ENCODE measurements around a stretch of chr6.

DNA sequence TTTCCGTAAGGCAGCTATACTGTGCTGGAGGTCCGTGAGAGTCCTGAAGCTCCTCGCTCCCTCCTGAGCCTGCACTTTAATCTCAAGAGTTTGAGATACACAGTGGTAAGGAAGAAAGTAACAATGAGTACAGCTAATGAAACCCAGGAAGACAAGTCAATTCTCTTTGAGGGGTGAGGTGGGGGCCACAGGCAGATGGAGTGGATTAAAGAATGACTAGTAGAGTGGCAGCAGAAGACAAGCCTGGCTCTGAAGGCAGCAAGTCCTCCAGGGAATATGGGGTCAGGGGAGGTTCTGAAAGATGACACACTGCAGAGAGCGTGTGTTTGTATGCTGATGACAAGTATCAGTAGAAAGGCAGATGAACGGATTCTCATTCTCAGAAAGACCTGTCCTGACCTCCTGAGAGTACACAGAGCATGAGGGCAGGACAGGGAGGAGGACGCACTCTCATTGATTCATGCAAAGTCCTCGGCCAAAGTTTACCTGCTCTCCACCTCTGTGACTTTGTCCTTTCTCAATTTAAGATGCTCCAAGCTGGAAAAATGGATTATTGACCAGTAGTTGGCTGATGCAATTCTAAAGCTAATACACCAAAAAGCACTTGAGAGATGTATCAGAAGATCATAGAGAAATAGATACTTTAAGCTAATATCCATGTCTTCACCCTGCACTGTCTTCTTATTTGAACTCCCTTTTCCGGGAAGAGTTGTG, 156.7 kb downstream of the LPA start:
- PRO-cap, 2 experiments, result no peak in any of the 2 experiments

DNA sequence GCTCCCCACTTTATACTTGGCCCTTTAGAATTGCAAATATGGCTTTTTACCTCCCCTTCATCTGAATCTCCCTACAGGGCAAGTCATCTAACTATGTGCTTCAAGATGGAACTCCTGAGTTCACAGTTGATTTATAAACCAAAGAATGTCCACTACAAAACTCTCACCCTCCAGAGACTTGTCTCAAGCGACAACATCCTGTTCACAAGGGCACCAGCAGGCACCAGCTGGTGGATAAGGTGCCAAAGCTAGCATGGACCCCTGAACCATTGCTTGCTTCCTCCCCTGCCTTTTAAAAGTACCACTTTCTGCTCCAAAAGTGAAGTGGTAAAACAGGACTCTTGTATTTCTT, 154.5 kb downstream of the LPA start:
- PRO-cap, 2 experiments, result no peak in any of the 2 experiments

DNA sequence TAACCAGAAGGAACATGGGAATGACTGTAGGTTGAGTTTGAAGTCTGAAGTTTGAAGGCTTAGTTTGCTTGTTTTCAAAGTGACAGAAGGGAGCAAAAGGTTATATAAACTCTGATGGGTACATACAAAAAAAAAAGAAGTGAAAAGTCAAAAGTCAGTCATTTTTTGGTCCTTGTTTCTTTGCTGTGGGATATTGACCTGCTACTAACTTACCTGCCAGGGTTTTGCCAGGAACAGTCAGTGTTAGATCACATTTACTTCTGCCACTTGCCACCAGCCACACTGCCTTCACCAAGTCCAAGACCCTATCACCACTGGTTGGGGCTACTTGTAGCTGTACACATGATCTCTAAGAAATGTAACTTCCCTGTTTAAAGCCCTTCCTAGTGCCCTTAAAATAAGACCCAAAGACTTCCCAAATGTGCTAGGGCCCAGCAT, 7.0 kb downstream of the PLG start:
- PRO-cap, 2 experiments, result no peak in any of the 2 experiments

GRCh38 chr6:161077945-161078741, 86.6 kb downstream of the MAP3K4 start:
- PRO-cap, 2 experiments, result no peak in any of the 2 experiments

DNA sequence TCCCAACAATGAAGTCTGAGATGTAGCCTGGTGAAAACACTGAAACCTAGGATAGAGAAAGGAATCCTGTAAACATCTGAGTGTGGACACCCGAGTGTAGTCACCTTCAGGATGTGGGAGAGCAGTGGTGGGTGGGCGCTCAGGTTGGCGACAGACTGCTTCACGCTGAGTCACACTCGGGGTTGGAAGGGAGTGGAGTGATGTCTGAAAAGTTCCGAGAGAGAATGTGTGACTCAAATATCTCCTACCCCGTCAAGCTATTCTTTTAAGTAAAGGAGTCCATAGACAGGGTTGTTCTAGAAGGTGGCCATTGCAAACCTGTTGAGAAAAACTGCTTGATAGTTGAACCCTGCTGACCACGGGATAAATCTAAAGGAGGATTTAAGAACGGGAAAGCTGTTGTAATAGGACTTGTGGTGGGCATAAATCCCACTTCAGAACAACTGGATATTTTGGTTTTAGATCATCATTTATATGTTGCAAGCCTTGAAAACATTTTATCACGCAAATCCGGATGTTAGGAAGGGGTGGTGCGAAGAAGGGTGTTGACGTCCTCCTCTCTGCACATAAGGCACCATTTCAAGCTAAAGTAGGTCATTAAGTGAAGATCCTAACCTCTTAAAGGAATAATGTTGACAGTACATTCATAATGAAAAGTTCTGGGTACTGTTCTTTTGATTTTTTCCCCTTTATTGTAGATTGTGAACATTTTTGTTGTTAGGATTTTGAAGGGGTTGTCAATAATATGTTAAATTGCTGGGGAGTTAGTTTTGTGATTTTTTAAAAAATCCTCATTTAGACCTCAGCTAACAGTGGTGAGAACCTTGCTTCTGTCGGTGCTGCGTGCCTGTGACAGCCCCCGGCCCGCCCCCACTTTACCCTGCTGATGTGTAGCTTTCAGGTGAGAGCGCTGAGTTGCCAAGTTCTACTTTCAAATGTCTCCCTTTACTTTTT, 88.6 kb downstream of the MAP3K4 start:
- PRO-cap, 2 experiments, result peak in 2 of 2 experiments; most common plus-strand start position 597 of the sequence (in 2); most common minus-strand start position 126 of the sequence (in 2)

DNA sequence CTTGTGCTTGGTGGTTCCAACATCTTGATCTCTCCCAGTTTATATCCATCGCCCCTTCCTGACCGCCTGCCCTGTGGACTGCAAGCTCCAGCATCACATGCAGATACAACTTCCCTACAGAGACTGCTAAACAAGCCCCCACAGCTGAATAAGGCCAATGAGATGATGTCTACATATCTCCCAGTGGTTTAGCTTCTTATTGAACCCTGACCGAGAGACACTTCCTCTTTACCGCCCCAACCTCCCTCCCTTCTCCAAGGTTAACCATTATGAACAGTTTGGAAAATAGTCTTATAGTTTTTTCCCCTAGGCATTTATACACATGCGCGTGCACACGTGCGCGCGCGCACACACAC, 103.8 kb downstream of the AGPAT4 start:
- PRO-cap, 2 experiments, result no peak in any of the 2 experiments

DNA sequence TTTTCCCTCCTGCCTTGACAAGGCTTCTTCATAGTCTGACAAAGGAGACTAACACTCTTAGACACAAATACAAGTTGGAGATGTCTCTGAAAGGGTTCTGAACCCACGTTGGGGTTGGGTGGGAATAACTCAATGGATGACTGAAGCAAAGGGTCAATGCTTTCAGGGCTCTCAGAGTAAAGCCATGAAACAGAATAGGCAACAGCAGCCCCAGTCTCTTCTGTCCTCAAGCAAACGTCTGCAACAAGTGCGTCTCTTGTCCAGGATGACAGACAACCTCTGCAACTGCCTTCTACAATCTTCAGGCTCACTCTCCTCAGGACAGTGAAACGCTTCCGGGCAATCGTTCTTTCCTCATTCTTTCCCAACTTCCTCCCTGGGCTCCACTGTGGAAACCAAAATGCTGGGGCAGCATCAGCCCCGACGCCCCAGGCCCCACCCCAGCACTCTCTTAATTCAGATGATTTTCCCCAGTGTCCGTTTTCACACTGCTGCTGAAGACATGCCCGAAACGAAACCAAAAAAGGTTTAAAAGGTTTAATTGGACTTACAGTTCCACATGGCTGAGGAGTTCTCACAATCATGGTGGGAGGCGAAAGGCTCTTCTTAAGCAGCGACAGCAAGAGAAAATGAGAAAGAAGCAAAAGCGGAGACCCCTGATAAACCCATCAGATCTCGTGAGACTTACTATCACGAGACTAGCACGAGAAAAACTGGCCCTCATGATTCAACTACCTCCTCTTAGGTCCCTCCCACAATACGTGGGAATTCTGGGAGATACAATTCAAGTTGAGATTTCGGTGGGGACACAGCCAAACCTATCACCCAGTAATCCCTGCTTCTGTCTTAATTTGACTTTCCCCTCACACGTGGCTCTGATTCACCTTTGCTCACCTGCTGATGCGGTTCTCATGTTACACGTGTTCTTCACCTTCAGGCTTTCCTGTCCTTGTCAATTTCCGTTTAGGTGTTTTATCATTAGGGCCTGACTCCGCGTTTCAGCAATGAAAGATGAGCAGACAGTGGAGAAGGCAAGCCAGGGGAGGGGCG, 57.4 kb downstream of the AGPAT4 start:
- PRO-cap, 2 experiments, result no peak in any of the 2 experiments

DNA sequence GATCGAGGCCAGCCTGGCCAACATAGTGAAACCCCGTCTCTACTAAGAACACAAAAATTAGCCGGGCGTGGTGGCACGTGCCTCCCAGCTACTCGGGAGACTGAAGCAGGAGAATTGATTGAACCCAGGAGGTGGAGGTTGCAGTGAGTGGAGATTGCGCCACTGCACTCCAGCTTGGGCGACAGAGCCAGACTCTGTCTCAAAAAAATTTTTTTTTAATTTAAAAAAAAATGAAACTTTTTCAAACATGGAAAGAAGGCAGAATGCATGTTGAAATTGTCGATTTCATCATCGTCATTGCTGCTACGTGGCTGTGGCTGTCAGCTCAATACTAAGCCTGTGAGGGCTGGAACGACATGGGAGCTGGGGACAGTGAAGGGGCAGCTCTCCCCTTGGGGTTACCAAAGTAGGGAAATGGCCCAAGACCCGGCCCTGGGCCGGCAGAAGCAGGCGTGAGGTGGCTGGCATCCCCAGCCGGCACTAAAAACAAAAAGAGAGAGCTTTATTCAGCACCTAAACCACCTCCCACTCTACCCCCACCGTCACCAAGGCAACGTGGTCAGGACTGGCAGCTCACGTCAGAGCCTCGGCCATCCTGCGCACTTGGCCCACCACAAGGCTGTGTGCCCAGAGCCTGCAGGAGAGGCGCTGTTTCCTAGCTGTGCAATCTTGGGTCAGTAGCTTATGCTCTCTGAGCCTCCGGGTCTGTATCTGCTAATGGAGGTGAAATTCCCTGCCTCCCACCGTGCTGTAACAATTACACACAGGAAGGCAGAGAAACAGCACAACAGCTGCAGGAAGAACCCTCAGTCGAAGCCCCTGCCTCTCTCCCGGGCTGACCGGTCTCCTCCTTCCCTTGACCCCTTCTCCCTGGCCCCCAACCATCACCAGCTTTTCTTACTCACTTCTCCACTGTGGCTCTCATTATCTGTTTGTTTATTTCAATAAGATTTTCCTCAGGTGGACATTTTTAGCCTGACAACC, 30.7 kb downstream of the AGPAT4 start:
- PRO-cap, 2 experiments, result peak in 1 of 2 experiments; most common plus-strand start position 677 of the sequence (in 1); most common minus-strand start position 493 of the sequence (in 1)

- PRO-cap, 2 experiments, result no peak in any of the 2 experiments
Observed at GRCh38 chr6:161369174-161369711, 95.4 kb upstream of the AGPAT4 start.

GRCh38 chr6:161486254-161486630, 212.4 kb upstream of the AGPAT4 start:
- PRO-cap, 2 experiments, result no peak in any of the 2 experiments

DNA sequence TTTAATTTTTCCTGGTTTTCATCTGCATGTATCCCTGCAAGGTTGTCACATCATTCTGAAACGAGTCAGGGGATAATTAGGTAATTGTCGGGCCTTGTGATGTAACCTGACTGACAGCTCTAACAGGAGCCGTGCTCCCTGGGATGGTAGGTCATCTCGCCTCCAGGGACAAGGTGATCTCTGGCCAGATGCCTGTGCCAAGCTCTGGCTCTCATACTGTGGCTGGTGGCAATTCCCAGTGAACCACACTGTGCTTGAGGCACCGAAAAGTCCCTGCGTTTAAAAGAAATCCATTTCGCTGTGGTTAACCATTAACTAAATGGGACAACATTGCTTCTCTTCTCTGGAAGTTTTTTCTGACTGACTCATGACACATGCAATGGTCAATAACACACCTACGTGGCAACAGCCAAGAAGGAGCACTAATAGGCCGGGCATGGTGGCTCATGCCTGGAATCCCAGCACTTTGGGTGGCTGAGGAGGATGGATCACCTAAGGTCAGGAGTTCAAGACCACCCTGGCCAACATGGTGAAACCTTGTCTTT, 669.3 kb downstream of the PRKN start:
- PRO-cap, 2 experiments, result no peak in any of the 2 experiments

- PRO-cap, 2 experiments, result no peak in any of the 2 experiments
Observed at GRCh38 chr6:162119222-162119783, 608.3 kb downstream of the PRKN start.

- PRO-cap, 2 experiments, result no peak in any of the 2 experiments
Observed at GRCh38 chr6:162488493-162488897, 239.1 kb downstream of the PRKN start.

DNA sequence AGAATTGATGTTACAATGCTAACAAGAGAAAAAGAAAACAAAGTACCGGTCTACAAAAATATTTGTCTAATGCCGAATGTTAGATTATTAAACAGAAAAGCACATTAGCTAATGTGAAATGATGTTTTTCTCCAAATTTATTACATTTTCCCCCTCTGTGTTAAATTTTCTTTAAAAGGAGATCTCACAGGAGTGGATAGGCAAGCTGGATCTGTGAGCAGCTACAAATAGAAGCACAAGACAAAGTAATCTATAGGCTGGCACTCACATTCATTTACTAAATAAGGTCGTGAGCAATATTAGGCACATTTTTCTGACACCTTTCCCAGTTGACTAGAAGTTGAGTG, 205.8 kb upstream of the QKI start:
- PRO-cap, 2 experiments, result no peak in any of the 2 experiments

- PRO-cap, 2 experiments, result no peak in any of the 2 experiments
Observed at GRCh38 chr6:163263086-163263592, 151.4 kb upstream of the QKI start.

DNA sequence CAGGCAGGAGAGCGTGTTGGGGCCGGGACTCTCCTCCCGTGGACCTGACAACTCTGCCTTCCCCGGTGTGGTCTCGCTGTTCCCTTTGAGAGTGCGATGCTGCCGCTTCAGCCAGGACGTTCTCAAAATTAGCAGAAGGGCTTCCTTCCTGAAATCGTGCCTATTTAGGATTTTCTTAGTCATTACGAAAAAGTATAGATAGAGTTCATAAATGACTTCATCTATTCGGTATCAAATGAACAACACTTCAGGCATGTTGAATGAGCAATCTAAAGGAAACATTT, 104.8 kb upstream of the QKI start:
- PRO-cap, 2 experiments, result no peak in any of the 2 experiments

- PRO-cap, 2 experiments, result no peak in any of the 2 experiments
Observed at GRCh38 chr6:163324954-163325326, 89.6 kb upstream of the QKI start.

- PRO-cap, 2 experiments, result no peak in any of the 2 experiments
Observed at GRCh38 chr6:163354889-163356051, 59.2 kb upstream of the QKI start.

DNA sequence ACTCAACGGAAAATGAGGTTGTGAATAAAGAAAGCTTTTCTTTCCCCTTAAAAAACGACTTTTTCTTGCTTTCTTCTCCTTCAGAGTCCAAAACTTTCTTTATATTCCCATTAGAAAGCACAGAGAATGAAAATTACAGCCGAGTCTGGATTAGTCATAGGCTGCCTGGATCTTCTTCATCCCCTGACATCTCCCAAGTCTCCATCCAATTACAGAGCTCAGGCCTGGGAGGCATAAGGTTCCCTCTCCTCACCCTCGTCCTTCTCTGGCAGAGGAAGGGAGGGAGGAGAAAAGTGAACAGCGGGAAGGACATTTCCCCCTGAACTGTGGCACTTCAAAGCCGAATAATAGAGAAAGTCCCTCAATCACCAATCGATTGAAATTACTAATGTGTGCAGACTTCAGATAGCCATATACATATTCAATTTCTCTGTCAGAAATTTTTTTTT, 28.0 kb upstream of the QKI start:
- PRO-cap, 2 experiments, result no peak in any of the 2 experiments

- PRO-cap, 2 experiments, result no peak in any of the 2 experiments
Observed at GRCh38 chr6:163404402-163405558, 9.7 kb upstream of the QKI start.

Data from helper T cell (primary cell).